ENCODE measurements around the gene WAC.

- RRBS: no CpG with 5 or more reads among the region's 3 CpGs
Observed at GRCh38 chr10:26612364-26612823, 85.1 kb upstream of the PDSS1 start.

GRCh38 chr10:26637369-26638047 lies 60.0 kb upstream of the PDSS1 start:
- RRBS: 9% methylated on average over 2 of the region's 14 CpGs

DNA sequence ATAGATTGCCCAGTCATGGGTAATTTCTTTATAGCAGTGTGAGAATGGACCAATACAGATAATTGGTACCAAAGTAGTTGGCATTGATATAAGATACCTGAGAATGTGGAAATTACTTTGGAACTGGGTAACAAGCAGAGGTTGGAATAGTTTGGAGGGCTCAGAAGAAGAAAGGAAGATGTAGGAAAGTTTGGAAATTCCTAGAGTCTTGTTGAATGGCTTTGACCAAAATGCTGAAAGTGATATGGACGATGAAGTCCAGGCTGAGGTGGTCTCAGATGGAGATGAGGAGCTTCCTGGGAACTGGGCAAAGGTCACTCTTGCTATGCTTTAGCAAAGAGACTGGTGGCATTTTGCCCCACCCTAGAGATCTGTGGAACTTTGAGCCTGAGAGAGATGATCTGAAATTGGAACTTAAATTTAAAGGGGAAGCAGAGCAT lies 3.3 kb downstream of the PDSS1 start:
- RRBS: no CpG with 5 or more reads among the region's 1 CpG

- RRBS: no CpG with 5 or more reads among the region's 8 CpGs
Observed at GRCh38 chr10:26858478-26859166, 2.1 kb downstream of the ABI1 start.

- RRBS: 2% methylated on average over 13 of the region's 29 CpGs
Observed at GRCh38 chr10:26860004-26860463, 724 bp downstream of the ABI1 start.

DNA sequence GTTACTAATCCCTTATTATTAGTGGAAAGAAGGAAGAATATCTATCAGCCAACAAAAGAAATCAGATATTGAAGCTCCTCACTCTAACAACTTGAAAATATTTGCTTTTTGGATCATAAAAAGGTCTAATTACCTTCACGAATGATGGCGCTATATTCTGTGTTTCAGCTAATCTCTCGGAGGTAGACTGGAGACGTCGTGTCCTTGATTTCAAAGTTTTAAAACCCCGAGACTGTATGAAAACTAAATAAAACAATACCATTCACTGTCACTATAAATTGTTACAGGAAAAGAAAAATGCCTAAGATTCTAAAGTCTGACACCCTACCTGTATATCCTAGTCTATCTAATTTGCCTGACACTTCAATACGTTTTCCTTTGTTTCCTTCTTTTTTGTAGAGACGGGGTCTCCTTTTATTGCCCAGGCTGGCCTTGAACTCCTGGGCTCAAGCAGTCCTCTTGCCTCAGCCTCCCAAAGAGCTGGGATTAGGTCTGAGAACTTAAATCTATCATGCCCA lies 18.0 kb downstream of the YME1L1 start:
- RRBS: no CpG with 5 or more reads among the region's 8 CpGs

DNA sequence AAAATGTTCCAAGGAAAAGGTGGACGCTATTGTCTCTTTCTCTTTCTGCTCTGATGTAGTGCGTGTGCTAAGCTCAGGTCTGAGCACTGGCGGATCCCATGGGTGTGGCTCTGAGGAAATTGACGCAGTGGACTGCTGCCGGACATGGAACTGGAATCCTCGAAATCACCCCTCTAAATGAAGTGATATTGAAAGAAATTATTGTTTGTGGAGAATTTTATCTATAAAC lies 22.2 kb upstream of the ACBD5 start:
- RRBS: no CpG with 5 or more reads among the region's 6 CpGs

- RRBS: no CpG with 5 or more reads among the region's 4 CpGs
Observed at GRCh38 chr10:27464819-27465445, 39.2 kb upstream of the RAB18 start.

- RRBS: 1% methylated on average over 24 of the region's 56 CpGs
Observed at GRCh38 chr10:27741983-27742715, 3.5 kb downstream of the MKX start.

GRCh38 chr10:28333979-28334696 lies 31.3 kb upstream of the MPP7 start:
- RRBS: no CpG with 5 or more reads among the region's 5 CpGs

DNA sequence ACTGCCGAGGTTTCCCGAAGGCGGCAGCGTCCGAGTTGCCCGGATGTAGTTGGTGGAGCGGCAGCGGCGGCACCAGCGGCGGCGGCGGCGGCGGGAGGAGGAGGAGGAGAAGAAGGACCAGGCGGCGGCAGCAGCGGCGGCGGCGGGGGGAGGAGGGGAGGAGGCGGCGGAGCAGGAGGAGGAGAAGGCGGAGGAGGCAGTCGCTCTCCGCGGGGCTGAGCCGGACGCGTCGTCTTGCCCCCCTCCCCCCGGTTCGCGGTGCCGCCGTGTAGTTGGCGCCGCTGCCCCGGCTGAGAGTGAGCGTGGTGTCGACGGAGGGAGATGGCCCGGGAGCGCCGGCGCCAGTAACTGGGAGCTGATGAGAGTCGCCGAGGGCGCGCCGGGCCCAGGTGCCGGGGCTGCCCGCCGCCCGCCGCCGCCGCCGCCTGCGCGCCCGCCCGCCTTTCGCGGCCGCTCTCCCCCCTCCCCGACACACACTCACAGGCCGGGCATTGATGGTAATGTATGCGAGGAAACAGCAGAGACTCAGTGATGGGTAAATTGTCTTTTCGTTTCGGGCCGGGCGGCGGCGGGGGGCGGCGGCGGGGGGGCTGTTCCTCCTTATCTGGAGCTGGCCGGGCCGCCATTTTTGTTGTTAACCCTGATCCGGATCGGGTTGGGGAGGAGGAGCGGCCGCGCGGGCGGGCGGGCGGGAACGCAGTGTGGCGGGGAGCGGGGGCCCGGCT lies at the start of gene WAC:
Gene WAC, plus strand, starts transcription at position 33 of the 725 bp plus-strand sequence.
- RRBS: 2% methylated on average over 44 of the region's 93 CpGs

GRCh38 chr10:28583807-28584553 lies 51.1 kb downstream of the WAC start:
- RRBS: no CpG with 5 or more reads among the region's 3 CpGs

- RRBS: no CpG with 5 or more reads among the region's 6 CpGs
Observed at GRCh38 chr10:28622525-28623073, 54.7 kb upstream of the BAMBI start.

GRCh38 chr10:29409306-29410293 lies 120.7 kb downstream of the LYZL1 start:
- RRBS: 2% methylated on average over 16 of the region's 78 CpGs

DNA sequence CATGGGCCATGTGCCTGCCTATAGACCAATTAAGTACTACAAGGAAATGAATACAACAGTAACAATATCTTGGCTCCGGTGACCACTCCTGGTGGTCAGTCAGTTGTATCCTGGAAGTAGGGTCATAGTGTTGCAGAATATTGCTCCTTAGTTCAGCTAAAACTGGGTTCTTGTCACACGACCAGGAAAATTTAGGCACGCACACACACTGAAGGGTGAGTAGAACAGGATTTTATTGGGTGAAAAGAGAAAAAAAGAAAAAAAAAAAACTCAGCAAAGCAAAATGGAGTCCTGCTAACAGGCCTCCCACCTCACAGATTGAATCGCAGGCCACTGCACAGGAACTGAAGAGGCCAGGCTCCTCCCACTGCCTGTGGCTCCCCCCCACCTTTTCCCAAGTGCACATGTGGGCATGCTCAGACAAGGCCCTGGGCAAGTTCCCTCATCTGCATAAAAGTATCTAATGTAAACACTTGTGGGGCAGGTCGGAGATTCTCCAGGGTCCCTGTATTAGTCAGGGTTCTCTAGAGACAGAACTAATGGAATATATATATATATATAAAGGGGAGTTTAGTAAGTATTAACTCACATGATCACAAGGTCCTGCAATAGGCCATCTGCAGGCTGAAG lies 155.2 kb downstream of the LYZL1 start:
- RRBS: no CpG with 5 or more reads among the region's 5 CpGs

DNA sequence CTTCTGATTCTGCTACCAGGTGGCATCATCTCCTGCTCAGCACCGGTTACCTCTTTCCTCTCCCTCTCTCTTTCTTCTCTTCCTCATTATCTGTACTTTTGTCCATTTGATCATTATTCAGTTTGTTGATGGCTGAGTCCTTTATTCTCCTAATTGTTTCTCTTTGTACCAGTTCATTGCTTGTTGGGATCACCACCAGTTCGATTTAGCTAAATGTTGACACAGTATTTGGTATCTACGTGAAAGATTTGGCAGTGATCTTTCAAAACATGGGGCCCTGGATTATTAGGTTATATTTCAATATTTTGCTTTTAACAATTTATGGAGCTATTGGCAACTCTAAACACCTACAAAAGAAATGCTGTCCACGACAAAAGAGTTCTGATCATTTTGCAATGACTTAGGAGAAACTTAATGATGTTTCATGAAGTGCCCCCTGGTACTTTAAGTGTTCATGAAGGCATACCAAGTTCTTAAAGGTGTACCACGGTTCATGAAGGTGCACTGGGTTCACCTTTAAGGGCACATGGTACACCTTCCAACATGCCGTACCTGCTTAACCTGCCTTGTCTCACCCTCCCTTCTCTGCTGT lies 32.9 kb downstream of the SVIL start:
- RRBS: no CpG with 5 or more reads among the region's 6 CpGs

DNA sequence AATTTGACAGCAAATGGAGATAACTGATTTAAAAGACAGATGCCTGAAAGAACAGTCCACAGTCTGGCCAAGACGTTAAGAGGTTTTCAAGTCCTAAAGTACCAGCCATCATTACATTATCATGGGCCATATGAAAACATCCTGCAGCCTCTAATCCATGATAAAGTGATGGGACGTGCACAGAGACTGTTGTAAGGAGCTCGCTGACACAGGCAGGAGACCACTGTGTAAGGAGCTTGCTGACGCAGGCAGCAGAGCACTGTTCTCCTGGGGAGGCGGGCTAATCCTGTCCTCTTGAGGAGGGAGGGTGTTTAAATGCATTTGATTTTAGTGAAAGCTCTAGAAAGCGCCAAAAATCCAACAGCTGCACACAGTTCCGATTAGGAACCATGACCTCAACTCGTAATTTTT lies 16.9 kb downstream of the SVIL start:
- RRBS: no CpG with 5 or more reads among the region's 8 CpGs

- RRBS: no CpG with 5 or more reads among the region's 10 CpGs
Observed at GRCh38 chr10:29651278-29652257, 16.8 kb upstream of the SVIL start.

DNA sequence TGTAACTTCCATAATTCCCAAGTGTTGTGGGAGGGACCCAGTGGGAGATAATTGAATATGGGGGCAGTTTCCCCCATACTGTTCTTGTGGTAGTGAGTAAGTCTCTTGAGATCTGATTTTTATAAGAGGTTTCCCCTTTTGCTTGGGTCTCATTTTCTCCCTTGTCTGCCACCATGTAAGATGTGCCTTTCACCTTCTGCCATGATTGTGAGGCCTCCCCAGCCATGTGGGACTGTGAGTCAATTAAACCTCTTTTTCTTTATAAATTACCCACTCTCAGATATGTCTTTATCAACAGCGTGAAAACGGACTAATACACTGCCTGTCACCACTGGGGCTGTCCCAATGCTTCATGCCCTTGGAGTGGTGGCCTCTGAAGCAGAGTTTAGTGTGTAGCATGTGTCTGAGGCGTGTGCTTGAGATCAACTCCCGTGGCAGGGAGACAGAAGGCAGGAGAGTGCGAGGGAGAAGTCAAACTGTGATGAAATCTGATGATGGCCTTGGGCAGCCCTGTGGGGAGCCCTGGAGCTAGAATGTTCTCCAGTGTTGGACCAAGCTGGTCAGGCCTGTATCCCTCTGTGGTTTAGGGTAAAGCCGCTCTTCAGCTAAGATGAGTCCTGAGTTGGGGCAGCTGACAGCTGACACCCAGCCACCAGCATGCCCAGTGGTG lies 170.2 kb upstream of the SVIL start:
- RRBS: no CpG with 5 or more reads among the region's 6 CpGs

DNA sequence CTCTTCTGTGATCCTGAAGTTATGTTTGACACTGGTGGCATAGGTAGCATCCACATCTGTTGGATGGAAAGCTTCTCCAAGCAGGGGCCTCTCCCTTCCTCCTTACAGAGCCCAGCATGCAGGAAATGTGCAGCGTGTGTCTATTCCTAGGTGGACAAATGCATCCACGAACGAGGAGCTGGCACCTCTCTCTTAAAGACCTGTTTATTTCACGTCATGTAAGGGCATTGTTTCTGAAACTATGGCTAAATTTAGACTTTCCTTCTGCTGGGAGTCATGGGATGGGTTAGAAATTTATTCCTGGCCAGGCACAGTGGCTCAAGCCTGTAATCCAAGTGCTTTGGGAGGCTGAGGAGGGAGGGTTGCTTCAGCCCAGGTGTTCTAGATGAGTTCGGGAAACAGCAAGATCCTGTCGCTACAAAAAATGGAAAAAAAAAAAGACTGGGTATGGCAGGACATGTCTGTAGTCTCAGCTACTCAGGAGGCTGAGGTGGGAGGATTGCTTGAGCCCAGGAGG lies 208.4 kb upstream of the SVIL start:
- RRBS: no CpG with 5 or more reads among the region's 6 CpGs

All from Ishikawa (cell line).